Airway epithelial cell (primary cell): ENCODE measurements around a stretch of chr7.

DNA sequence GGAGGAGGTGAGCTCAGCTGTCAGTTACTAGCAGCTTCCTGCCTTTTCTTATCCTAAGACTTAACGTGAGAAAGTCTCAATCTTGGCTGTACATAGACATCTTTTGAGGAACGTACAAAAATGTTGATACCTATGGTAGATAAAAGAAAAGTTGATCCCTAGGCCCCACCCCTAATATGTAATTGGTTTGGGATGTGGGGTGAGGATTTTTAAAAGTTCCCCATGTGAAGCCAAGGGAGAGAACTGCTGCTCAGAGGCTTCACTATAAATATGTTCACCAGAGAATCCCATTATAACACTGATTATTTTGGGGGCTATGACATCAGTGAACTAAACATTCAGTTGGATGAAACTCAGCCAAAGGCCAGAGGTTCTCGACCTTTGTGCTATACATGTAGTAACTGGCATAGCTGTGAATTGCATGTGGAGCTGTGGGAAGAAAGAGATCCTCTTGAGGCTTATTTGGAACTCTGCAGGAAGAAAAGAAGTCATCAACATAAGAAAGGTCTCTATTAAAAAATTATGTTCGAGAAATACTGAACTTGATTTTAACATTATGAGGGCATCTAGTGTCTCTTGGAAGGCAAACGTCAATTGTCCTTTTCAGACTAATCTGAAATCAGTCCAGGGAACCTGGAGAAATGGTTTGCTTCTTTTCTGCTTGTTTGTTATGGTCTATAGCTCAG is 26.6 kb upstream of the MKLN1 start:
- RAMPAGE, long total RNA = no peak

DNA sequence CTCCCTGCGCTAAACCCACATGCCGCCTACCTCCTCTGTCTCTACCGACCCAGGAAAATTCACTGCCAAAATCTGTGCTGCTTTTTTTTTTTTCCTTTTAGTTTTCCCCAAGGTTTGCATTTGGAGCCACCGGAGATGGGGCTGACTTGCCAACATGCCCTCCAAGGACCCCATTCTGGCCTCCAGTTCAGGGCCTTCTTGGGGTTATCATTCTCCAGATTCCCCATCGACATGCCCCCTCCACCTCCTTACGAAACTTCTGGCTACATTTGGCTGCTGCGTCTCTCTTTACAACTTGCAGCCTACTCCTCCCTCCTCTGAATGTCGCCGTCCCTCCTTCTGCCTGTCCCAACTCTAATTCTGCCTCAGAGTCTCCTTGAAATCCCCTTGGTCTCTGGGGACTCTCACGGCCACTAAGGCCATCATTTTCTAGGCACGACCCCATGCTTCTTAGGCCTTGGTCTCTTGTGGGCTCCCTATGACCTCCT is 72.2 kb upstream of the PODXL start:
- RAMPAGE, long total RNA = no peak

DNA sequence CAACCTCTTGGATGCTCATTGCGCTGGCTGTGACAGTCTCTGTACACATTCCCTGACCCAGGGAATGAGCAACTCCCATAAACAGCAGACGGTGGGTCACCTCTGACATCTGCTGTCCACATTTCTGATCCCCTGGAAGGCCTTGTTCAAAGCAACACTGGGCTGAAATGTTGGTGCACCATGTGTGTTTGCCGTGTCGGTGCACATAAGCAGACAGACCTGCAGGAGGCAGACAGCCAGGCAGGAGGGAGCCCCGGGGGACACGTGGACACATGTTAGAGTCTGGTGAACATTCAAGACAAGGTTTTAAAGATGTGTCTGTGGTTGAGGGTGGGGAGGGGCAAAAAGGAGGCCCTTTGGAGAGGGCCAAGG is 254.9 kb downstream of the PLXNA4 start:
- RAMPAGE, long total RNA = no peak

- RAMPAGE, long total RNA = no peak
Measured at GRCh38 chr7:132376368-132376892, 199.8 kb downstream of the PLXNA4 start.

- RAMPAGE, long total RNA = no peak
Measured at GRCh38 chr7:132666369-132666820, 90.1 kb upstream of the PLXNA4 start.

- RAMPAGE, long total RNA = no peak
Measured at GRCh38 chr7:132688007-132688450, 111.8 kb upstream of the PLXNA4 start.

DNA sequence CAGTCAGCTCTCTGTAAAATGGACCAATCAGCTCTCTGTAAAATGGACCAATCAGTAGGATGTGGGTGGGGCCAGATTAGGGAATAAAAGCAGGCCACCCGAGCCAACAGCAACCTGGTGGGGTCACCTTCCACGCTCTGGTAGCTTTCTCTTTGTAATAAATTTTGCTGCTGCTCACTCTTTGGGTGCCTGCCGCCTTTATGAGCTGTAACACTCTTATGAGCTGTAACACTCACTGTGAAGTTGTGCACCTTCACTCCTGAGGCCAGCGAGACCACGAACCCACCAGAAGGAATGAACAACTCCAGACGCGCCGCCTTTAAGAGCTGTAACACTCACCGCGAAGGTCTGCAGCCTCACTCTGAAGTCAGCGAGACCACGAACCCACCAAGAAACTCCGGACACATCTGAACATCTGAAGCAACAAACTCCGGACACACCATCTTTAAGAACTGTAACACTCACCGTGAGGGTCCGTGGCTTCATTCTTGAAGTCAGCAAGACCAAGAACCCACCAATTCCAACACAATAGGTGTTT is 171.2 kb downstream of the EXOC4 start:
- RAMPAGE, long total RNA = no peak

GRCh38 chr7:134353293-134353879 is 36.7 kb upstream of the SLC35B4 start:
- RAMPAGE, long total RNA = no peak

DNA sequence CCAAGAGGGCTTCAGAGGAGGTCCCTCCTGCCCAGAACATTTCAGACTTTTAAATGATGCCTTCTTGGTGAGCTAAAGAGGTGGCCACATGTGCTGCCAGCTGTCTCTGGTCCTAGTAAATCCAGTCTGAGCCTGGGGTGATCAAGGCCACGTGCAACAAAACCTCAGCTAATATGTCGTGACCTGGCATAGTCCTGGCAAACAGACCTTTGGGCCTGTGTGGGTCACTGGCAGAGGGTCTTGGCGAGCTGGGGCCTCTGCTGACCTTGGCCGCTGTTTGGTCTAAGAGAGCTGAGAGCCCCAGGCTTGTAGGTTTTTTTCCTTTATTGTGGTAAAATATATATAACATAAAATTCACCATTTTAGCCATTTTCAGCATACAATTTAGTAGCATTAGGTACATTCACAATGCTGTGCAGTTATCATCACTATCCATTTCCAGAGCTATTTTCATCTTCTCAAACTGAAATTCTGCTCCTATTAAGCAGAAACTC is 43.4 kb upstream of the SLC35B4 start:
- RAMPAGE, long total RNA = no peak

DNA sequence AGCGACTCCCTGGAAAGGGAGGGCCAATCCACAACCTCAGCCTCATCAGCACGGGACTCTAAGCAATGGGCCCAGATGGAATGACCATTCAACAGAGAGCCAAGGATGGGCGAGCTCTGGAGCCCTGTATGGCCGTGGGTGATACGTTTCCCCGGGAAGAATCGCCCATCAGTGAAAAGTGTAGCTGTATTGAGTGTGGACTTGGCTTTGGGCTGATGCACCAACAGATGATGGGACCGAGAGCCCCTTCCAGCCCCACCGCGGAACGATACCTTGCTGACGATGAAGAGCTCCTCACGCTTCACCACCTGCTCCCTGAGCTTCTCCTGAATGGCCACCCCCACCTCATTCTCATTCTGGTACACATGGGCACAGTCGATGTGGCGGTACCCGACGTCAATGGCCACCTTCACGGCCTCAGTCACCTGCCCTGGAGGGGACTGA is 7.6 kb downstream of the AKR1B1 start:
- RAMPAGE, long total RNA = no peak

- RAMPAGE, long total RNA = no peak
Measured at GRCh38 chr7:134480704-134481024, 21.8 kb upstream of the AKR1B1 start.

DNA sequence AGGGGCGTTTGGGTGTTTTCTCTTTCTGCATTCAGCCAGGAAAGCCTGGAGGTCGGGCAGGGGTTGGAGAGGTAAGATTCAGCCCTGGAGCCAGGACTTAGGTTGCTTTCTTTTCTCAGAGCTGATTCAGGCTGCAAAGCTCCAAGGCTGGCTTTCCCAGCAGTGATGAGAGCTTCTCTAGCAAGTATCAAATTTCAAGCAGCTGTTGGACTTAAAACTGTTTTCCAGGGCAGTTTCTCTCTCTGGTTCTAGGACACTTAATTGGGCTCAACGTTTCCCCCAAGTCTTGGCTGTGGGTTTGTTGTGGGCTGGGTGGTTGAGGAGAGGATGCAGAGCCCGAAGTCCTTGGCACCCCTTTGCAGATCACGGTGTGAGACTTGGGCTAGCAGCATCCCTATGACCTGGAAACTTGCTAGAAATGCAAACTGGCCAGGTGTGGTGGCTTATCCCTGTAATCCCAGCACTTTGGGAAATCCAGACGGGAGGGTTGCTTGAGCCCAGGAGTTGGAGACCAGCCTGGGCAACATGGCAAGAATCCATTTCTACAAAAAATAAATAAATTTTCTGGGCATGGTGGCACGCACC is 740 bp downstream of the AKR1B10 start:
- RAMPAGE, long total RNA = no peak

- RAMPAGE, long total RNA = no peak
Measured at GRCh38 chr7:134533509-134533841, 6.1 kb downstream of the AKR1B10 start.

DNA sequence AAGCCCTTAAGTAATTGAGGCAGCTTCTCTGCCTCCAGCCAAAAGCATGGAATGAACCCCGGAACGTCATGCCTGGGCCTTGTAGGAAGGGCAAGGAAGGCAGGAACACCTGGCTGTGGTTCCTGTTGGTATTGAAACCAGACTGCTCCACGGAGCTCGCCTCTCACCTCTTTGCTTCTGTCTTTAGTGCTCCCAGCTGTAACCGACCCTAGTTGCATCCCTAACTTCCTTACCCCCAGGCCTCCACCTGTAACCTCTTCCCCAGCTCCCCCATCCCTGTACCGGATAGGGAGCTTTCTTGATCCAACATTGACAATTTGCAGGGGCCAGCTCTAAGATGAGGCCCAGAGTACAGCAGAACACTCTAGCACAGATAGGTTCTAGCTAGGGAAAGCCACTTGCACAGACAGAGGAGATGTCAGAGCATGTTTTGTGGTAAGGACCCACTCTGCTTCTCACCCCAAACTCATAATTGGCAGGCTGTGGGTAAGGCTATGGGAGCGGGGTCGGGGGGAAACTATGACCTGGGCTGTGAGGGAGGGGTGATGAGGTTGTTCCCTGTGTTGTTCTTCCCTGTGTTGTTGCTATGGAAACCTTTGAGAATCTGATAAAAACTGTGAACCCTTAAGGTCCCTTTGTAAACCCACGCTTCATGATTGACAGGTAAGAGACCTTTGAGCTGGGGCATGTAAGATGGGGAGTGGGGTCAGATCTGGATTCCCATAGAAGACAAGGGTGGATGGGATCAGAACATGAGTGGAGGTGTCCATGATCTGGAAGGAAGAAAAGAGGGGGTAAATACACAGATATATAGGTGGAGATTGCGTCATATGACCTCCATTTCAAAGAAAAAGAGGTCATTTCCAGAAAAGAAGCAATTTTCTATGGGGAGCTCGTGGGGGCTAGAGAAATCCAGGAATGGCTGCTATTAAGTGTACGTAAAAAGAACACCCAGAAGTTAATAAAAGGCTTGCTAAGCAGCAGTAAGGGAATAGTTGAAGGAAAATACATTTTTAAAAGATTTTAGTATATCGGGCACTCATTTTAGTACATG is 3.9 kb downstream of the CALD1 start:
- RAMPAGE, long total RNA = no peak

DNA sequence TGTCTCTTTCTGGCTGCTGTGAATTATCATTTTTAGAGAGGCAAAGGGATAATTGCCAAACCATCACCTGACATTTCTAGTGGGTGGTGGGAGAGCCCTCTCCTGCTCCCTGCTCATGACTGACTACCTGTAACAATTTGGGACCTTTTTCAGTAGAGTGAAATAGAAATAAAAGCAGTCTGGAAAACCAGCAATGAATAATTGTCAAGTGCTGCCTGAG is 52.8 kb downstream of the CALD1 start:
- RAMPAGE, long total RNA = no peak

- RAMPAGE, long total RNA = no peak
Measured at GRCh38 chr7:134852409-134853298, 73.2 kb downstream of the CALD1 start.

DNA sequence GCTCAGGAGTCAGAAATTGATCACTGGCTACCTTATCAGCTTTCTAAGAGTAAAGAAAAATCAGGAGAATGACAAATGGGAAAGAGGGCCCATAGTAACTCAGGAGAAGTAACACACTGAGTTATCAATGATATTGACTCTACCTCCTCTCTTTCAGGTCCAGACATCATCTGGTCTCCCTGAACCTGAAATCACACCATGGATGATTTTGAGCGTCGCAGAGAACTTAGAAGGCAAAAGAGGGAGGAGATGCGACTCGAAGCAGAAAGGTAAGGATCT is 88.0 kb downstream of the CALD1 start:
- RAMPAGE, long total RNA = no peak

DNA sequence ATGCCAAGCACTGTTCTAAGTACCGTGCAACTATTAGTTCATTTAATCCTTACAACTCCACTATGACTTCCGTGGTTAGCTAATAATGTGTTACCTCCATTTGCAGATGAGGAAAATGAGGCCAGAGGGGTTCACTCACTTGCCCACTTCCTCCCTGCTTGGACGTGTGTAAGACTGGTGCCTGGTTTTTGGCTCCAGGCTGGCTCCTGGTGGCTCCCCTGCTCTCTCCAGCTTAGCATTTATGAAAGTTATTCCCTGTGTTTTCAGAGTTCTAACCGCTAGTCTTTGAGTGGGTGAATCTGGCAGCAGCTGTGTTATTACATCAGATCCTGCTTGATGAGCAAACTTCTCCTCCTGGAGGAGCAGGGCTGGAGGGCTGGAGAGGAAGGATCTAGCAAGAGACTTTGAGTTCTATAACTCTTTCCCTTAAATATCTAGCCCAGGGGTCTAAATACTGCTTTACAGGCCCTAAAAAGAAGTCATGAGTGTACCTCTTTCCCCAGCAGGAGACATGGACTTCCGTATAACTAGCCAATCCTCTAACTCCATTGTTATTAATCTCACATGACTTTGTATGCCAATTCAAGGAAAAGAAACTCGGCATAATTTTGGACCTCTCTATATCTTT is 80.9 kb upstream of the AGBL3 start:
- RAMPAGE, long total RNA = no peak

- RAMPAGE, long total RNA = no peak
Measured at GRCh38 chr7:134933862-134934456, 52.3 kb upstream of the AGBL3 start.

GRCh38 chr7:134939145-134939591 is 47.1 kb upstream of the AGBL3 start:
- RAMPAGE, long total RNA = no peak